Gallbladder (tissue), 1 donor: ENCODE measurements around the gene IFT81.

GRCh38 chr12:110033721-110034131, 14.6 kb downstream of the C12orf76 start:
- PRO-cap = no peak

- PRO-cap = no peak
Measured at GRCh38 chr12:110038912-110039803, 9.2 kb downstream of the C12orf76 start.

DNA sequence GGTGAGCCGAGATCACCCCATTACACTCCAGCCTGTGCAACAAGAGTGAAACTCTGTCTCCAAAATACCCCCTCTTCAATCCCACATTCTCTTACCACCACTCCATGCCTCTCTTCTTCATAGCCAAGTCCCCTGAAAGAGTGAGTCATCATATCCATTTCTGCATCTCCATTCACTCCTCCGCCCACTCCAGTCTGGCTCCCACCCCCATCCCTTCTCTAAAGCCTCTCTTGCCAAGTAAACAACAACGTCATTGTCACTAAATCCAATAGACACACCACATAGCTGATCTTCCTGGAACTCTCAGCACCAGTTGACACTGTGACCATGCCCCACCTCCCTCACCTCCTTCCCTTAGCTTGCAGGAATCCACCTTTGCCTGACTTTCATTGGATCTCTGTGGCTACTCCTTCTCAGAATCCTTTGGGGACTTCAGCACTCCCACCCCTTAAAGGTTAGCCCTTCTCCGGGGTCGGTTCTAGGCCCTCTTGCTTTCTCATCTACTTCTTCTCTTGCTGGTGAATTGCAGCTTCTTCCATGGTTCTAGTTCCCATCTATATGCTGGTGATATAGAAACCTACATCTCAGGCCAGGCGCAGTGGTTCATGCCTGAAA, 12.0 kb upstream of the C12orf76 start:
- PRO-cap = no peak

DNA sequence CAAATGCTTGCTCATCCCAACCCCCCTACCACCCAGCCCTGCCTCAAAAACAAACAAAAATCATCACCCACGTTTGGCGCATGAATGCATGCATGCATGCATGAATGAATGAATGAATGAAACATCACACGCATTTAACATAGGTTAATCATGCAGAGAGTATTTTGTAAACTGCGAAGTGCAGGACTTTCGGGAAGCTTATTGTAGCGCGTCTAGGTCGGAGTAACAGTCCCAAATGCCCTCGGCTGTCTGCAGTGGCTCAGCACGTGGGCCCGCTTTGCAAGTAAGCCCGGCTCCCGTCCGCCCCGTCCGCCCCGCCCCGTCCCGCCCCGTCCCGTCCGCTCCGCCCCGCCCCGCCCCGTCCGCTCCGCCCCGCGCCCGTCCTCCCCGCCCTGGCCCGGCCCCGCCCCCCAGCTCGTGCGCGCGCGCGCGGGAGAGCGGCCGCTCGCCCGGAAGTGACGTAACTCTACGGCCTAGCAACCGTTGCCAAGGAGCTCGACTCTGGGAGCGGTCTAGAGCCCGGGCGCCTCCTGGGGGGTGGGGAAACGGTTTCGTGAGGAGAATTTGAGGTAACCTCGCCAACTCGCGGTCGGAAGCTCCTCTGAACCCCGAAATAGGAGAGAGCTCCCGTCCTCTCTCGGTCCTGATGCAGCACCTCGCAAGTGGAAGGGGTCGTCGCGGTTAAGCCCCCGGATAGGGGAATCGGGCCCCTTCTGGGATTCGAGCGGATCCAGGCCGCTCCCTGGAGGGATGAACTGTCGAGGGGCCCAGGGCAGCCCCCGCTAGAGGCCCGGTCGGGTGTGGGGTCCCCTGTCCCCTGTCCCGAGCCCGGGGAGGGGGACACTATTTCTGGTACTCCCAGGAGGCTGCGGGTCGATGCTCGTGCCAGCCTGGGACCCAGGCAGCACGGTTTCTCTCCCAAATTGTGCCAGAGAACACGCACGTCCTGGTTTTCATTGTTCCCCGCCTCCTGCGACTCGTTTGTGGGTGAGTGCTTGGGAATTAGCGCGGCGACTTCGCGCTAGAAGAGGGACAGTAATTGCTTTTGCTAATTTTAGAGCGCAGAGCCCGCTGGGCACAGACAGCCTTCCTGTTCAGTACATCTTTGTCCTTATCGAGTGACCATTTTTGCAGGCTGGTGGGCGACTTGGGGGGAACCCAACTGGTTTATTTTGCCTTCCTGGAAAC, at the start of gene IFT81:
TSS of gene IFT81 (plus strand) at position 483 of the 1,188 bp plus-strand sequence.
- PRO-cap = bidirectional peak, plus-strand start at position 581 of the sequence, minus-strand start at position 251 of the sequence; bidirectional peak, plus-strand start at position 1,002 of the sequence, minus-strand start at position 925 of the sequence

DNA sequence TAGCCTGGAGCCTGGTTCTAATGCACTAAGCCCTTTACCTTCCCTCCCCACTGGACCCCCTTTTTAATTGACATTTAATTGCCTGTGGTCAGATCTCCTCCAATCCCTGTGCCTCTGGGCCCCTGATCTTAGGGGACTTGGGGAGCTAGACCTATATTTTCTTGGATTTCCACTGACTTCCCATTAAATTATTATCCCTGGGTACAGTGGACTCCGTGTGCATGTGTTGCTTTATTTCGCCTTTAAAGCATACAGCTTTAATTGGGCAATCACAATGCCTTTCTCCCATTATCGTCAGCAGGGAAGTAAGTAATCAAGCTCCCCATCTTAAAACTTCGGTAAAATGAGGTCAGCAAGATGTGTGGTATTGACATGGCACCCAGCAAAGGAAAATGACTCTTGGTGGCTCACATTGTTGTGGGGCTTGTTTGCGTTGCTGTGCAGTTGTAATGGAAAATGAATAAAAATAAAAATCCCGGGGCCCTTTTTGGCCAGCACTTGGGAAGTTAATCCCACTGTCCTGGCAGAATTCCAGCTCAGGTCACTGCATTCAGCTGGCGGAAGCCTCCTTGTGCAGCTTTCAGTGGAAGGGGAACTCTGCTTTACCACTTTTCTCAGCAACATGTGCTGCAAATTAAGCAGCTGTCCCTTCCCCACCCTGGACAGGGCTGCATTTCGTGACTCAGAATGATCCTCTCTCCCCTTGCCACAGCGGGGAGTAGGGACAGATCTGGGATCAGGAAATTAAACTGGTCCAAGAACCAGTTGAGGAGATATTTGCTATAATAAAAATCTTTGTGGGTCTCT, 14.0 kb upstream of the ATP2A2 start:
- PRO-cap = no peak

- PRO-cap = no peak
Measured at GRCh38 chr12:110270259-110271154, 10.5 kb upstream of the ATP2A2 start.

GRCh38 chr12:110320602-110321157, 39.6 kb downstream of the ATP2A2 start:
- PRO-cap = no peak

DNA sequence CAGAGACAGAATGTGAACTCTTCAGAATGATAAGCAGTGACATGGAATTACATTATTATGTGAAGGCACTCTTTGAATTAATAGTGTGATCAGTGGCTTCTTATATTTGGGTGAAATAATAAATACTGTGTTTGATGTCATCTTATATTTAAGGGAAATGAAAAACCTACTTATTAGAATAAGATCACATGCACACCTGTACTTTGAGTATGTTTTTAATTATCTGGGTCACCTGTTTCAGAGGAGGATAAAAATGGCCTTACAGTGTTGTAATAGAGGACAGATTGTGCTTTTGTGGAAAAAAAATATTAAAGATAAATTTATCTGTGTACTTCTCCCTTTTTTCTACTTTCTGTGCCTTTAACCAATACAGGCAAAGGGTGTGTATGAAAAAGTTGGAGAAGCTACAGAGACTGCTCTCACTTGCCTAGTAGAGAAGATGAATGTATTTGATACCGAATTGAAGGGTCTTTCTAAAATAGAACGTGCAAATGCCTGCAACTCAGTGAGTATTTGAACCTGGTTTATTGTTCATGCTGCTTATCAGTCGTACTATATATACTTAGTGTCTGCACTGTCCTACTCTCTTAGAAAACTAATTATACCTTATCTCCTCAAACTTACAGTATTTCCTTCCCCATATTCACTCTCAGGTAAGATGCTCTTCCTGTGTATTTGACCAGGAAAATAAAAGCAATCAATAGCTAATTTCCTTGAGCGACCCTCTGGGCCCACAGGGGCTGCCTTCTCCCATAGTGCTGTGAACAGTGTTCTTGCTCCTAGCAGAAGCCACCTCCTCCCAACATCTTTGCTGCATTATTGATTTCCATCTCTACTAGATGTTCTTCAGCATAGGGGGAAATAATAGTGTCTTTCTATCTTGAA, 52.8 kb downstream of the ATP2A2 start:
- PRO-cap = no peak

DNA sequence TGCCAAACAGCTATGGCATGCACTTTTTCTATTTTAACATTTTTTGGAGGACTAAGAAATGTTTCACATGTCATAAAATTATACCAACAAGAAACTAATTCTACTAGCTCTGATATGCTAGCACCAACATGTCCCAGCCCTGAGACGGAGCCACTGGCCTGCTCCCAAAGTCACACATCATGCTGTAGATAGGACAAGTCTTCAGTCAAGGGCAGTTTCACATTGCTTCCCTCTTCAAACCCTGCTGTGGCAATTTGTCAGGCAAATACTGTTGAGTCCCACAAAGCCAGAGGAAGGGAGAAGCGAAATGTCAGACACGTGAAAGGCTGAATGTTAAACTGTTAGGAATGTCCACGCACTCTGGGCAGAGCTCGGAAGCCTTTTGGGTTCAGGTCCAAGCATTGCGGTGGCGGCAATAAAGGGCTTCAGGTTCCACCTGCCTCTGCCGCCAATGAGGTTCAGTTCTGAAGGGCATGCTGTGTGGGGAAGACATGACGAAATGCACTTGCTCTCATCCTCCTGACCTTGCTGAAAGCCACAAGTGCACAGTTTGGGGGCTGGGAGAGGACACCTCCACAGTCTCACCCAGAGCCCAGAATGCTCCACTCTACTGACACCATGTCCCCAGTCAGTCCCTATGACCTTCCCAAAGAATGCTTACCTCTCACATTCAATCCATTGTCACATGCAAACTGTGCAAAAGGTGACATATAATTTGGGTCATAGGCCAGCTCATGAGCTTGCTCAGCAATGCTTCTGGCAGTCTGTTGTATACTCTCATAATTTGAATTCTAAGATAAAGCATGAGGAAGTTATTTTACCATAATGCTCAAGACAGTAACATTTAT, 35.6 kb downstream of the RAD9B start:
- PRO-cap = no peak

- PRO-cap = no peak
Measured at GRCh38 chr12:110551084-110551283, 32.1 kb downstream of the PPTC7 start.

DNA sequence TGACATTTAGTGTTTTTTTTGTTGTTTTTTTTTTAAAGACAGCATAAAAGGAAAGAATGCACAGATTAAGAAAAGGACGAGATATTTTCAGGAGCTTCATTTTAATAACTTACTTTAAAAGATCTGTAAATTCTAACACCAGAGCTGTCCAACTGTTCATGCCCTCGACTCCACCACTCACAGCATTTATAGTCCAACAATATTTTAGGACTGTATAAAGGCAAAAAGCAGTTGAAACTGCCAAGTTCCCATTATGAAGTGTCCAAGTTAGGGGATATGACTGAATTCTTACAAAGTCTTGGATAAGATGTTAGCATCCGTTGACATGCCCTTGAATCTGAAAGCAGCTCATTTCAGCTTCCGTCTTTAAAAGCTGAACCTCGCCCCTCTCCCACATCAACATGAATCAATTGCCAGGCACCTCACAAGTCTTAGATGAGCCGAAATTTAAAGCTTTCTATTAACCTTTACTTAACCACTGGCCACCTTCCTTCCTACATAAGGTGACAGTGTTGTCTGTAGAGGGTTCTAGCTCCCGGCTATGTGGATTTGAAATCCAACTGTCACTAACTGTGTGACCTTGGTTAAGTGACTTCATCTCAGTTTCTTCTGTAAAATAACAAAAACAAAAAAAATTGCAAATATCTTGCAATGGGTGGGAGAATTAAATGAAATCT, 1.4 kb downstream of the PPP1CC start:
- PRO-cap = no peak

GRCh38 chr12:110776282-110776945, 33.7 kb upstream of the PPP1CC start:
- PRO-cap = no peak

DNA sequence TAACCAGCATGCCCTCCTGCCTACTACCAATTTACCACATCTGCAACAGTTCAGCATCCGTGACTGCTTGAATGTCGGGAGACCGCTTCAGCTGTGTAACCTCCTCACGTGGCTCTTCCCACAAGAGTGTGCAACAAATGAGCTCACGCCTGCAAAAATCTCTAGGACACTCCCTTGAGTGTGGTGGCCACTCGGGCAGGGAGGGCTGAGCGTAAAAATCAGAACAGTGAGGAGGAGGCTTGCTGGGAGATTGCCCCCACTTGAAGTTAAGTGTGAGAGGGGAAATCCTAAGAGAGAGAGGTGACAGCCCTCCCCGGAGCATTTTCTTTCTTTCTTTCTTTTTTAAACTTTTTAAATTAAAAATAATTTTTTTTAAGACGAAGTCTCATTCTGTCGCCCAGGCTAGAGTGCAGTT, 19.8 kb upstream of the CCDC63 start:
- PRO-cap = no peak

DNA sequence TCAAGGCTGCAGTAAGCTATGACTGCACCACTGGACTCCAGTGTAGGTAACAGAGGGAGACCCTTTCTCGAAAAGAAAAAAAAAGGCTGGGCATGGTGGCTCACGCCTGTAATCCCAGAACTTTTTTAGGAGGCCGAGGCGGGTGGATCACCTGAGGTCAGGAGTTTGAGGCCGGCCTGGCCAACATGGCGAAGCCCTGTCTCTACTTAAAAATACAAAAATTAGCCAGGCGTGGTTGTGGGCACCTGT, 7.9 kb upstream of the CCDC63 start:
- PRO-cap = no peak

DNA sequence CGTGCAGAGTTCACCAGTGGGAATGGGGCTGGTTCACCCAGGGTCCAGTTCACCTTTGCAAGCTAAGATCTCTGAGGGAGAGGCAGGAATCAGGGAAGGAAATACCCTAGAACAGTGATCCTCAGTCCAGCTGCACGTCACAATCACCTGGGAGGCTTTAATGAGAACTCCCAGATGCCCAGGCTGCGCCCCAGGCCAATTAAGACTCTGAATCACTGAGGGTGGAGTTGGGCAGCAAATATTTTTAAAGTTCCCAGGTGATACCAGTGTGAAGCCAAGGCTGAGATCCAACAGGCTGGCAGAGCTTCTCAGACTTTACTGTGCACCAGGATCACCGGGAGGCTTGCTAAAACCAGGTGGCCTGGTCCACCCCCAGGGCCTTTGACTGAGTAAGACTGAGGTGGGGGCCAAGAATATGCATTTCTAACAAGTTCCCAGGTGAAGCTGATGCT, 23.8 kb downstream of the MYL2 start:
- PRO-cap = no peak

DNA sequence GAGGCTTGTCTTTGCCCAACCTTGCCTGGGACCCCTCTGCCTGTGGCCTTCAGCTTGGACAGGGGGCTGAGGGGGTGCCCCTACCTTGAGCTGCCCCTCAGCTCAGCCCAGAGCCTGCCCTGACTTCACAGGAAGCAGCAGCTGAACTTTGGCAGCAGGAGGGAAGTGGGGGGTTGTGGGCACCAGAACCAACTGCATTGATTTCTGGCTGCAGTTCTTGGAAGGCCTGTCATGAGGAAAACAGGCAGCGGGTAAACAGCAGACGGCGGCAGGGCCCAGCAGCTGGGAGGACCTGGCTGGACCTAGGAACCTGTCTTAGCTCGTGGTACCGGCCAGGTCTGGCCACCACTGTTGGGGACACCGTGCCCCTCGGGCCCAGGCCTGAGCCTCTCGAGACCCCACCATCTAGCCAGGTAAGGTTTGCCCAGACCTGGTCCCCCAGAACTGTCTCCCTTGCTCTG, 40.6 kb downstream of the CUX2 start:
- PRO-cap = no peak

- PRO-cap = no peak
Measured at GRCh38 chr12:111170445-111171111, 136.6 kb downstream of the CUX2 start.

GRCh38 chr12:111247230-111247620, 121.7 kb downstream of the PHETA1 start:
- PRO-cap = no peak

DNA sequence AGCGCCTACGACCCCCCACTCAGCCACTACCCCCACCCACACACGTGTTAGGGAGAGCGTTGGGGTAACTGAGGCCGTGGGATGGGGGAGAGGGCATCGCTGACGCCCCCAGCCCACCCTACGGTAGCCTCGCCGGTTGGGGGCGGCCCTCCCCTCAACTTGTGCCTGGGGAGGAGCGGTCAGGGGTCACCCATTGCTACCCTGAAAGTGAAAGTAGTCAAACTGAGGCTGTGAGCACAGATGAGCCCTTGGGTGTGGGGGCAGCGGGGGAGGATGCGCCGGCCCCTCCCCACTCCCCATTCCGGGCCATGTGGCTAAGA, 681 bp downstream of the SH2B3 start:
- PRO-cap = no peak

DNA sequence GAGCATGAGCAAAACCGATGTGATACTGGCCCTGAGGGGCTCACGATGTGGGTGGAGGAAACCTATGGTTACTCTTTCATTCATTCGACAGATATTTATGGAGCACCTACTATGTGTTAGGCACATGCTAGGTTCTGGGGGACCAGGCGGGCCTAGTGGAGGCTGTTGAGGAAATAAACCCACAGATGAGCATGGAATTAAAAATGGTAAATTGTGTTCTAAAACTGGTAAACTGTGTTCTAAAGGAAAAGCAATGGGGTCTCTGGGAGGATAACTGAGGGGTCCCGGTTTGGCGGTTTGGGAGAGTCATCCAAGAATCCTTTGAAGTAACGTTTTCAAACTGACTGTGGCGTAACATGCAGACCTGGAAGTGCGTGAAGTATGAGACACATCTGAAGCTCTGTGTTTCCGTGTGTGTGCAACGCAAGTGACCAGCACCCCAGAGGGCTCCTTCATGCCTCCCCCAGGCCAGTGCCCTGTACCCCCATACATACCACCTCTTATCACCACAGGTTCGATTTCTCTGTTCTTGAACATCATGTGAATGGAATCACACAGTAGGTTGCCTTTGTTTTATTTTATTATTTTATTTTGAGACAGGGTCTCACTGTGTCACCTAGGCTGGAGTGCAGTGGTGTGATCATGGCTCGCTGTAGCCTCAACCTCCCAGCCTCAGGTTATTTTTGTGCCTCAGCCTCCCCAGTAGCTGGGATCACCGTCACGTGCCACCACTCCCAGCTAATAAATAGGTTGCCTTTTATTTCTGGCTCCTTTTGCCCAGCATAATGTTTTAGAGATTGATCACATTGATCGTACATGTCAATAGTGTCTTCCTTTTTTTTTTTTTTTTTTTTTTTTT, 15.1 kb downstream of the SH2B3 start:
- PRO-cap = no peak